Right common carotid artery plus branches (tissue), 1 donor: ENCODE results near the gene PICALM.

GRCh38 chr11:85682242-85683397 lies 3.4 kb downstream of the CCDC89 start:
- PRO-cap = bidirectional peak, plus-strand start at chr11:85682911, minus-strand start at chr11:85682863

- PRO-cap = no peak
These were observed 969 bp downstream of the CCDC89 start for GRCh38 chr11:85684980-85685472.

GRCh38 chr11:85737561-85738203 lies 51.7 kb upstream of the CCDC89 start:
- PRO-cap = no peak

GRCh38 chr11:85774278-85774509 lies 36.7 kb downstream of the SYTL2 start:
- PRO-cap = no peak

DNA sequence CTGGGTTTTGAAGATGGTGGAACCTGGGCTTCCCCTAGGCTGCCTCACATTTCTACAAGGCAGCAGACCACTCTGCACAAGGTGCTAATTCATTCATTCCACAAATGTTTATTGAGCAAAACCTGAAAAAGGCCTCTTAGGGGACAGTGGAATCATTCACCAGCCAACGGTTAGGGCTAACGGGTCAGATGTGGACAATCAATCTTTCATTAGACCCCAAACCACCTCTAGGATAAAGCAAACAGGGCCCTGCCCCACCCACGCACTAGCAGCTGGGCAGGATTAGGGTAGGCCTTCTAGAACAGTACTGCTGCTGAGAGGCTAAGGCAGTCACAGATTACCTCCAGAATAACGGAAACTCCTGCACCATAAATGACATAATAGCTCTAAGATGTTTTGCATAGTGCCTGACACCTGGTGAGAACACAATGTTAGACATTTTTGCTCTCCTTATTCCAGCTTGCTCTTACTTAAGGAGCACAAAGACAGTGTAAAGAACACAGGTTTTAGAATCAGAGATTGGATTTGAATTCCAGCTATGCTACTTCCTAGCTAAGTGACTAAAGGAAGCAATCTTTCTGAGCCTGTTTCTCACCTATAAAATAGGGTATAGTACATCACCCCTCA lies 1.8 kb downstream of the SYTL2 start:
- PRO-cap = no peak

DNA sequence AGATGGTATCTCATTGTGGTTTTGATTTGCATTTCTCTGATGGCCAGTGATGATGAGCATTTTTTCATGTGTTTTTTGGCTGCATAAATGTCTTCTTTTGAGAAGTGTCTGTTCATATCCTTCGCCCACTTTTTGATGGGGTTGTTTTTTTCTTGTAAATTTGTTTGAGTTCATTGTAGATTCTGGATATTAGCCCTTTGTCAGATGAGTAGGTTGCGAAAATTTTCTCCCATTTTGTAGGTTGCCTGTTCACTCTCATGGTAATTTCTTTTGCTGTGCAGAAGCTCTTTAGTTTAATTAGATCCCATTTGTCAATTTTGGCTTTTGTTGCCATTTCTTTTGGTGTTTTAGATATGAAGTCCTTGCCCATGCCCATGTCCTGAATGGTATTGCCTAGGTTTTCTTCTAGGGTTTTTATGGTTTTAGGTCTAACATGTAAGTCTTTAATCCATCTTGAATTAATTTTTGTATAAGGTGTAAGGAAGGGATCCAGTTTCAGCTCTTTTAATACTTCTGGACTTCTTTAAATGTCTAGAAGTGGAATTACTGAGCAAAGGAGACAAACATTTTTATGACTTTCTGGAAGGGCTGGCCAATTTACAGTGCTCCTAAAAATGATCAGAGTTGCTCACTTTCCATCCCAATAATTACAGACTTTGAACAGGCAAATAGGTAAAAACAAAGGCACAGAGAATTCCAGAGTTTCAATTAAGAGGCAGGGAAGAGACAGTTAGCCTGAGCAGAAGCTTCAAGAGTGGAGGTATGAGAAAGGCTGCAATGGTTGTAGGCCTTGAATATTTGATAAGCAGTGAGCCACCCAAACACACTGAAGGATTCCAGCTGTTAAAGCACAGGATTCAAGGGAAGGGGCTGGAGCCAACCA lies 97.8 kb downstream of the CCDC83 start:
- PRO-cap = no peak

- PRO-cap = no peak
These were observed 90.5 kb downstream of the PICALM start for GRCh38 chr11:85978251-85978949.

- PRO-cap = no peak
These were observed 73.8 kb downstream of the PICALM start for GRCh38 chr11:85994899-85995769.

DNA sequence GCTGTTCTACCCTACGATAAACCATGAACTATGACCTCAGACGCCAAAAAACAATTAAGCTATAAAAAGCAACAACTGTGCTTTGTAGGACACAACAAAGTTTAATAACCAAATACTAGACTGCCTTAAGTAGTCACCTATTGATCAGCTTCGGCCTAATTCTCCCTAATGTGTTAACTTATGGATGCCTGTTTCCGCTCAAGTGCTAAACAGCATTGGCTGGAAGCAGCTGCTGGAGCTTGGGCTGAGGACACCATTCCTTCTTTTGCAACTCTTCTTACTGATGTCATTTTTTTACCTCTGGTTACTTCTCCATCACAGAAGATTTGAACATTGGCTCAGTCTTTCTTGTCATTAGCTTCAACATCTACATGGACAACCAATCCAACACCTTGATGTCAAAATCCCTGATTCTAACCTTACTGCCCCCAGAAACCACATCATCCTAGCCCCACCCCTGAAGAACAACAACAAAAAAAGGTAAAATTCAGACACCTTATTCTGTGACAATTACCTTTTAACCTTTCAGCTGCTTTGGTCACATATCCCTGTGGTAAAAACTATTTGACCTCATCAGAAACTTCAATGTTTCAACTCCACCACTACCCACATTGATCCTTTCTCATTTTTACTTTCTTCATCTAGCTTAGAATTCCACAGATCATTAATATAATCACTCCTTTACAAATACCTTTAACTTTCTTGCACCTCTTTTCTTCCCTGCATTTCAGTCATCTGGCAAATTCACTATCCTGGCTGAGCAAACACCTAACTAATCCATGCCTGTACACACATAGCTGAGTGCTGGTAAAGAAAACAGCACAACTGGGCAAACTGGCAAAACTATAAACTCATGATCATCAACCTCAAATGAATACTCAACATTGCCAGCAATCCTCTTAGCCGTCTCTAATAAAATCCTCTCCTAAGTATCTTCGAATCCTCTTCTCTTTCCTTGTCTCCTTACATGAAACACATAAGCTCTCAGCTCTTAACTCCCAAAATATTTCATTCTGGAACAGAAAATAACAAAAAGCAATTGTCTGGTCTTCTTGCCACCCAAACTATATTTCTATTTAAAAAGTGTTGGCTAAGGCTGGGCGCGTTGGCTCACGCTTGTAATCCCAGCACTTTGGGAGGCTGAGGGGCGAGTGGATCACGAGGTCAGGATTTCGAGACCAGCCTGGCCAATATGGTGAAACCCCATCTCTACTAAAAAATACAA lies 52.6 kb downstream of the PICALM start:
- PRO-cap = no peak

GRCh38 chr11:86032891-86034178 lies 35.5 kb downstream of the PICALM start:
- PRO-cap = no peak

GRCh38 chr11:86060196-86060699 lies 8.6 kb downstream of the PICALM start:
- PRO-cap = no peak

DNA sequence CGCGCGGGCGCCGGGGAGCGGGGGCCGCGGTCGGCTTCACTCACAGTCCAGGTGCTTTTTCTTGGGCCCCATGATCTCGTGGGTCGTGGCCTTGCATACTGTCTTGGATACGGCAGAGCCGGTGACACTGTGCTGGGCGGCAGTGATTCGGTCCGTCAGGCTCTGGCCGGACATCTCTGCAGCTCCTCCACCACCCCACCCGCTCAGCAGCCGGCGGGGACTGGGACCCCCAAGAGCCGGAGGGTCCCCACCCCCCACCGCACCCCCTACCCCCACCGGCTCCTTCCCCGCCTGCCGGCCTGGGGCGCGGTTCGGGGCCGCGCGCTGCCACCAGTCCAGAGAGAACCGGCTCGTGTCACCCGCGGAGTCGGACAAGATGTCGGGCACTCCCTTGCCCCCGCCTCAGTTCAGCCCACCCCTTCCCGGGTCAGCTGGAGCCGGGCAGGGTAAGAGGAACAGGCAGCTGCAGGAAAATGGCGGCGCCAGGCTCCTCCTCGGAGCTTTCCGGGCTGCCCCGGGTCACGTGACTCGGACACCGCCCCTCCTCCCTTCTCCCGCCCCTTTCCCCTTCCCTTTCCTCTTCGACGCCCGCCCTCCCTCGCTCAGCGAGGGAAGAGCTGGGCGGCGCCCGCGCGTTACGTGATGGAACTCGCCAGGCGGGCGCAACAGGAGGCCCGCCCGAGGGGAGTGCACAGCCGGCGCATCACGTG lies at the start of gene PICALM:
Gene PICALM (minus strand): TSS at position 478 of the 710 bp plus-strand sequence.
- PRO-cap = unidirectional peak, minus-strand start at position 164 of the sequence; unidirectional peak, minus-strand start at position 222 of the sequence; bidirectional peak, plus-strand start outside the sequence, minus-strand start at position 474 of the sequence

DNA sequence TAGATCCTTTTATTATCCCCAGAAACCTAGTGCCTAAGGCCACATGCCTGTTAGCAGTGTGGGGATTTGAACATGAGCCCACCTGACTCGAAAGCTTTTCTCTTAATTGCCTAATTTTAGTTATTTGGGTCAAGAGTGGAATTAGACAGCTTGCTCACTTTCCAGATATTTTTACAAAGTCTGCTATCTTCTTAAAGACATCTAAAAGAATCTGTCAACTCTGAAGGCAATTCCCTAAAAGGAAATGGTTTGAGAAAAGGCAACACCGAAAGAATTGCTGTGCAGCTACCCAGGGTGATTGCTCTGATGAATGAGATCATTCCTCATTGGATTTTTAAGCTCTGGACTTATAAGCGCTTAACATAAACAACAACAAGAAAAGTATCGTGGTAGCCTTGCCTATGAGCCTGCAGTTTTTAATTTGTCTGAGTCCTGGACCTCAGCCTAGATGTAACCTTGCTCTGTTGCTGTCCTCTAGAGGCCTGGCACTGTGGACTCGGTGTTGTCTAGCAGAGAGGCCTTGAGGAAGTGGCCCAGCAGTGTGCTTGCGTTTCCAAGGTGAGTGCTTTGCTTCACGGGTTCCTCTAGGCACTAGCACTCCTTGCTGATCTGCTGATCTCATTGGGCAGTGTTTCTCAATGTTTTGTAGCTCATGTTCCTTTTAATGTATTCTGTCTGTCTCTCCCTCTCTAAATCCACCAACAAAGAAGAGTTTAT lies 20.3 kb downstream of the CCDC81 start:
- PRO-cap = no peak

DNA sequence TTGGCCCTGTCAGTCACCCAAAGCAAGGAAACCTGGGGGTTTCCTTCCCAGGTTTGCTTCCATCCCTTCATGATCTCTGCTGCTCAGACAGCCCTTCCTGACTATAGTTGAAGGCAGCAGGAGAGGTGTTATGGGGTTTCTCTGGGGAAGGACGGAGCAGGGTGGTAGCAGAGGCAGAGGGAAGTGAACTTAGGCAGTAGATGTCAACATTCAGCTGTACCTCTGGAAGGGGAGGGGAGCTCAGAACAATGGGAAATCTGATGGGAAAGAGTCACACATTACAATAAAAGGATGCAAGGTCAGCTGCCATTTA lies 81.8 kb downstream of the CCDC81 start:
- PRO-cap = no peak

DNA sequence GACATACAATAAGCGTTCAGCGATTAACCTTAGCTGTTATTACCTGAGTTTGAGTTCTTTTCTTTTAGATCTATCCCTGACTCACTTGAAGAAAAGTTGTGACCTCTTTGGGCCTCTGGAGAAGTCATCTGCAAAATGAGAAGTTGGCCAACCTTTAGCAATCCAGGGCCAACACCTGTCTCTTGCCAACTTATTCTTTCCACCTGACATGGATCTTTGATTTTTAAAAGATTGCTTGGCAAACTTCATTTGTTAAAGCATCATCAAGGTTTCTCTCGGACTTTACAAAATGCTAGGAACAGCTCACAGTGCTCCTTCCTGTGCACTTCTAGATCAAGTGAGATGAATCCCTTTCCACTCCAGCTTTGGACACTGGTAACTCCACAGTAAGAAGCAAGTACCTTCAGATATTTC lies 89.3 kb downstream of the CCDC81 start:
- PRO-cap = no peak

DNA sequence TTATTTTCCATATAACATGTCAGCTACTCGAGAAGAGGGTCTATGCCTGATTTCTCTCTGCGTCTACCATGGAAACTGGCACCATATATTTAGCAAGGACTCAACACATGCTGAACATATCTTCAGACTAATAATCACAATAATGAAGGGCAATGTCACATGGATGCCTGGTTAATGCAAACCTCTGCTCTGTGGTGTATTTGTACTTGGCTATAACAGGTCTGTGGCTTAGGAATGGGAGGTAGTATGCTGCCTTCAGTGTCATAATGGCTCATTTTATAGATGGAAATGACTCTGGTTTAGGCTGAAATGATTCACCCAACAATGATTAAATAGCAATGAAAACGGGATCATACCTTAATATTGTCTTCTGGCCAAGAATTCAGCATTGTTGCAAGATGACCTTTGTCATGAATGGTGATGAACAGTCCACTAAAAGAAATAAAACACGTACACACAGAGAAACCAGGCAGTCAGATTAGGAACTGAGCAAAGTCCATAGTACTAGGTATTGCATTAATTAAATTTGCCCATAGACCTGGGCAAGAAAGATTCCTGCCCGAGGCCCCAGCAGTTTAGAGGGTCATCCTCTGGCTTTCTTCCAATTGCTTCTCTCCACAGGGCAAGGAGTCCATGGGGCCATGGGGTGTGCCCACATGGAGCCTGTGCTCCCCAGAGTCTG lies 133.9 kb downstream of the CCDC81 start:
- PRO-cap = no peak

DNA sequence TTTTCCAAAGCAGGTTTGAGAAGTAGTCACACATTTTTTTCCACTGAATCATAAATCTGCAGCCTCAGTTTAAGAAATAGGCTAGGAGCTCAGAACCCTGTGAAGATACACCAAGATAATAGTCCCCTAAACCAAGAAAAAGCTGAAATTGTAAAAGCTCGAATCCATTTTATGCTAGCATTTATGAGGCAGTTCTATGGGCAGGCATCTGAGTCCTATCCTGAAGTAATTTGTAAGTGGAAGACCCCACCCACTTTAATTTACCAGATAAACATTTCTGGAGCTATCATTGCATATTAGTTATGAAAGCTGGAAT lies 149.6 kb downstream of the CCDC81 start:
- PRO-cap = no peak

- PRO-cap = no peak
These were observed 150.0 kb downstream of the CCDC81 start for GRCh38 chr11:86524694-86525147.

DNA sequence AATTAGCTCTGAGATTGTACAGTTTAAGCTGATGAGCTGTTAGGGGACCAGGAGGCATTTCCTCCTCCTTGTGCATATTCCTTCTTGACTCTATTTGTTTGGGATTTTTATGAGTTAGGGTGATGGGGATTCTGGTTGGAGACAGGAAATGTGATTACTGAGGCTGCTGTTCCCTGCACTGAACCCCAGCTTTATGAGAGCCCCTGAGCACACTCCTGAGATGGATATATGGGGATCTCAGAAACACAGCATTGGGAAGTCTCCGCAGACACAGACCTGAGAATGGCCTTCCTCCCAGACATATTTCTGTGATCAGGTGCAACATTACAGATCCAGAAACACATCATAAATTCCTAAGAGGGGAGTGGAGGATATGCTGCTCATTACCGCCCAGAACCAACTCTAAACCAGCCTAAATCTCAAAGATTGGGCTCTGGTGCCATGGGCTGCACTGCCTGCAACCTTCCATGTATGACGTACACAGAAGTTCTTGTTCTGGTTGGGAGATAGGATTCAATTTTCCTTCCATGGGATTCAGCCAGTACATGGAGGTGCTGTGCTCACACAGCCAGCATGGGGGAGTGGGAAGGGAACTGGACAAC lies 195.7 kb downstream of the CCDC81 start:
- PRO-cap = no peak

- PRO-cap = unidirectional peak, plus-strand start at chr11:86629305
These were observed 171.5 kb upstream of the PRSS23 start for GRCh38 chr11:86628715-86629464.